REH cell (cell line): ENCODE results near the genes TLR6 and N4BP2.

DNA sequence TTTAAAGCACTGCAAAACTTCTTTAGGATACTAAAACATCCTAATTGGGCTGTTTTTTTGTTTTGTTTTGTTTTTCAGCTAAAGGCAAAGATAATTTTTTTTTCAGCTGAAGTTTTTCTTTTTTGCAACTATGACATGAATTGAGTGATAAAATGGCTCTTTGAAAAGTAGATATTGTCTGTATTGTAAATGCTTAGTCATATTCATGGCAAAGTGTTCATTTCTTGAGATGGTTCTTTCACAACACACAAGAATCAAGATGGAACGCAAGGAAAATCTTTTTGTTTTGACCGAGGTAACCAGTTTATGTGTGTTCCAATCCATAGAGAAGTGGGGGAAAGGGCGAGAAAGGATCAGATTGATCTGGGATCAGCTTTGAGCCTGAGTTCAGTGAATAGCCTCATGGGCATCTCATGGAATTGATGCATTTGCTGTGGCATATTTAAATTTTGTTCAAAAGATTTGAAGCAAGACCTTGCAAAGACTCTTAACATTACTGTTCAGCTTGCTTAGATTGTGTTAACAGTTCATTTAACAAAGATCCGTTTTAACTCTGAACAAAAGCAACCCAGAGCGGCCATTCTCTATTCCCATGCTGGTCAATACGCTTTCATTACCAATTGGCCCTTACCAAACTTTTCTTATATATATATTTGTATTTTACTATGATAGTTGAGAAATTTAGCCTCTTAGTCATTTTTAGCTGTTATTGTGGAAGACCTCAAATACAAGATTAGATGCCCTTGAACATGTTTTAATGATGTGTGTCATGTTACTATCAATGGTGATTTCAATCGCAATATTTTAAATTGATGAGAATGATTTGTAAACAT lies 35.4 kb downstream of the KLF3 start:
- PRO-cap = no peak

DNA sequence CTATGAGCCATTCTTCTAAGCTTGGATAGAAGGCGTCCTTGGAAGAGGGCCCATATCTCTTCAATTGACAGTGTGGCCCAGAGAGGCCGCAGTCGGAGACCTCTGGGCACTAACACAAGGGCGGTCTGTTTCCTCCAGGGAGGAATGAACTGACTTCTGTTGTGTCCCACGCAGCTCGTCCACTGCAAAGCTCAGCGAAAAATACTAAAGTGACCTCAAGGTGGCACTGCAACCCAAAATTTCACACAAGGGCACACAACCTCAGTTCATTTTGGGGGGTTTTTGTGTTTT lies 23.3 kb downstream of the TLR10 start:
- PRO-cap = no peak

DNA sequence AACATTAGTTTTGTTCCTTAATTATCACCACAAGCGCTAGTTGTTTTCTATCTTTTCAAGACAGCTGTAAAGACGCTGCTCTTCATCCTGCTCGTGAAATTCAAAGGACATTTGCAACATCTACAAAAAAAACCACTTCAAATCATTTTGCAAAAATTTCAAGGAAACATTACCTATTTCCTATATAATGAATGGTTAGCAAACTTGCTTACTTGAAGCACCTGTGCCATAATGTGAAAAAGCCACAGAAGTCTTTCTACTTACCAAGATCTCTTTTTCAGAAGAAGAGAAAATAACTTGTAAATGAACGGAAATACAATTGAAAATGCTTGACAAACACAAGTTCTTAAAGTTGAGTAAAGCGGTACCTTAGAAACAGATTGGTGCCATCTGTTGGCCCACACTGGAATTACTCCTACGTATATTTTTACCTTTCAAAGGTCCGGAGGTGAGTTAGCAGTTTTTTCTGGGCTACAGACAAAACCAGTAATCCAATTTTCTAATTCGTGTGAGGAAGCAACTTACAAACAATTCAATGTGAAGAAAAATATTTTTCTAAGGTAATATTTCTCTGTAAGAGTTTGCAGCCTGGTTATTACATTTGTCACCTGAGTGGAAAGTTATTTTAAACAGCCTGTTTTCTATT lies at the start of gene TLR6:
Gene TLR6 (minus strand): TSS at position 321 of the 646 bp plus-strand sequence.
- PRO-cap = bidirectional peak, plus-strand start at position 85 of the sequence, minus-strand start at position 105 of the sequence

DNA sequence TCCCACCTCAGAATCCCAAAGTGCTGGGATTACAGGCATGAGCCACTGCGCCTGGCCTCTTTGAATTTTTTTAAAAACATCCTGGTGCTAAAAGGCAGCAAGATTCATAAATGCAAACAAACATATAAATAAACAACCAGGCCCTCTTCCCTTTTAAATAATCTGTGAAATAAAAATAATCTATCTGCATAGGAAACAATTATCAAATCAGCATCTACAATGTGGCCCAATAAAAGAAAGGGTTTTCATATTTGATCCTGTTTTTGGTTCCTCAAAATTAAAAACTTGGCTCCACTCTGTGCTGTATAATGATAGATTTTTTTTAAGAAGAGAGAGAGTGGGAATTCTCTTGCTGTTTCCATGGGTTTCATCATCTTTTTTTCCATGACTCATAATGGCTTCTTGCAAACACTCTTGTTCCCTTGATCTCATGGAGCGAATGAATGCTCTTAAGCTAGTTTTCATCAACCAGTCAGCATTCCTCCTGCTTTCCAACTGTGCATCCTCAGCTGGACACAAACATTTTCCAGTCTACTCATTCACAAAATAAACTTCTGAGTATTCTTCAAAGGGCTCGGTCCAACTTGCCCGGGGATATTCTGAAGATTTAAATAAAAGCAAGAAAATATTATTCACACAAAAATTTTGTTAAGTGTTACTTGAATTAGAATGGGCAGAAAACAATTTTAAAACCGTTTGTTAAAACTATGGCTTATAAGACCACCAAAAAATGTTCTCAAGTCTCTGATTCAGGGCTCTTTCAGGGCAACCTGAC lies 65.0 kb downstream of the TMEM156 start:
- PRO-cap = no peak

- PRO-cap = no peak
Observed at GRCh38 chr4:38990243-38990604, 42.0 kb downstream of the TMEM156 start.

GRCh38 chr4:39048209-39048681 lies 13.8 kb upstream of the KLHL5 start:
- PRO-cap = no peak

- PRO-cap = no peak
Observed at GRCh38 chr4:39324864-39325393, 41.2 kb downstream of the RFC1 start.

- PRO-cap = no peak
Observed at GRCh38 chr4:39446266-39446582, 12.5 kb downstream of the RPL9 start.

DNA sequence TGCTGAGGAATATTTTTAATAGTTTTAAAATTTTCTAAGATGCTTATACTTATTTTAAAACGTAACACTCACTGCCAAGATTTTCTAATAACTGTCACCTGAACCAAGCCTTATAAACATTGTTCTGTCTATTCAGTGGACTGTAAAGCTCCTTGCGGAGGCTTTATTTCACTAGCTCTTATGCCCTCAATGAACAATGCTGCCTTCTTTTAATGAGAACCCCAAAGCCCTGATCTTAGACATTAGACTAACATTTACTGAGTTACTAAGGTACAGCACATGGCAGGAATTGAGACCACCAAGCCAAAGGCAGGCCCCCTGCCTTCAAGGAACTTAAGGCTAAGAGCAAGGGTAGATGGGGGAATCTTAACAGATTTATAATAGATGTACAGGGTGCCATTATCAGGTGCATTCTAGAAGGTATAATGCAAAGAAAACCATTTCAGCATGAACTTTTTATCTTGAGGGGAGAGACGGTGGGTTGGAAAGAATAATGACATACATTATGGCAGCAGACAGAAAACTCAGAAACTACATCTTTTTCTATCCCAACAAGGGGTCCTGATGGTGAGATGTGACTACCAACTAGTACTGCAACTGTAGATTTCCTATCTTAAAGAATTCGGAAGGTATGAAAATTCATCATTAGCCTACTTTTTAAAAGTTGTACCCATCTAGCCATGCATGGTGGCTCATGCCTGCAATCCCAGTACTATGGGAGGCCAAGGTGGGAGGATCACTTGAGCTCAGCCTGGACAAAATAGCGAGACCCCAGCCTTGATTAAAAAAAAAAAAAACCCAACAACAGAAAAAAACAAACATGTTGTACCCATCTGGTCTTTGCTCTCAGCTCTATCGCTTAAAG lies 1.9 kb downstream of the RPL9 start:
- PRO-cap = no peak

DNA sequence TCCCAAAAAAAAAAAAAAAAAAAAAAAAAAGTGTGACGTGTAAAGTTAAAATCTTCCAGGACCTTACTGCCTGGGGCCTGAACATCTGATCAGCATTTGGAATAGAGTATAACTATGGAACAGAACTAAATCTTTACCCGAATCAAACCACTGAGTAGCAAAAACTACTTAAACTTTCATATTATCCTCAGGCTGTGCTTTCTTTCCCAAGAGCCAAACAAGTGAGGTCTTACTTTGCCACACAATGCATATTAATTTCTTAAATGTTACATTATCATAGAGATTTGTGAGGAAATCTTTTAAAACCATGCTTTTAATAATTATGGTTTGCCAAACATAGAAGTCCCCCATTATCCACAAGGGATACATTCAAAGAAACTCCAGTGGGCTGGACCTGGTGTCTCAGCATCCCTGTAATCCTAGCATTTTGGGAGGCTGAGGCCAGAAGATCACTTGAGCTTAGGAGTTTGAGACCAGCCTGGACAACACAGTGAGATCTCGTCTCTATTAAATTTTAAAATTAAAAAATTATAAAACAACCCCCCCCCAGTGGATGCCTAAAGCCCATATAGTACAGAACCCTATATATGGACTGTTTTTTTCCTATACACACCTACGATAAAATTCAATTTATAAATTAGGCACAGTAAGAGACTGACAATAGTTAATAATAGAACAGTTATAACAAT lies 2.4 kb downstream of the SMIM14 start:
- PRO-cap = no peak

DNA sequence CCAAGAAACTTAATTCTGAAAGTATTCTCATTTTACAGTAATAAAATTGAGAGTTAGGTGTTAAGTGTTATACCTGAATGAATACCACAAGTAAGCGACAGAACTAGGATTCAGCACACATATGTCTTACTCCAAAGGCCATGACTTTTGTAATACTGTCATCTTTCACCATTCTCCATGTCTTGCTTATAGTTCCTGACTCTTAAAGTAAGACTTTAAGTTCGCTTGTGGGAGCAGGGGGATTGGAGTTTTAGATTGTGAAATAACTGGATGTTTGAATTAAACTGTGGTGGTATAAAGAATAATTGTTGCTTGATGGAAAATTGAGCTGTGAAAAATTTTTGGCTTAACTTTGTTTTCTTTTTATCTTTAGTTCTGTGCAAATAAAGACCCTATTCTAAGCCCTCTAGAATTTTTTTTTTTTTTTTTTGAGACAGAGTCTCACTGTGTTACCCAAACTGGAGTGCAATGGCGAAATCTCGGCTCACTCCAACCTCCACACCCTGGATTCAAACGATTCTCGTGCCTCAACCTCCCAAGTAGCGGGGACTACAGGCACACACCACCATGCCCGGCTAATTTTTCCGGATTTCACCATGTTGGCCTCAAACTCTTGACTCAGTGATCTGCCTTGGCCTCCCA lies 35.9 kb downstream of the UBE2K start:
- PRO-cap = no peak

DNA sequence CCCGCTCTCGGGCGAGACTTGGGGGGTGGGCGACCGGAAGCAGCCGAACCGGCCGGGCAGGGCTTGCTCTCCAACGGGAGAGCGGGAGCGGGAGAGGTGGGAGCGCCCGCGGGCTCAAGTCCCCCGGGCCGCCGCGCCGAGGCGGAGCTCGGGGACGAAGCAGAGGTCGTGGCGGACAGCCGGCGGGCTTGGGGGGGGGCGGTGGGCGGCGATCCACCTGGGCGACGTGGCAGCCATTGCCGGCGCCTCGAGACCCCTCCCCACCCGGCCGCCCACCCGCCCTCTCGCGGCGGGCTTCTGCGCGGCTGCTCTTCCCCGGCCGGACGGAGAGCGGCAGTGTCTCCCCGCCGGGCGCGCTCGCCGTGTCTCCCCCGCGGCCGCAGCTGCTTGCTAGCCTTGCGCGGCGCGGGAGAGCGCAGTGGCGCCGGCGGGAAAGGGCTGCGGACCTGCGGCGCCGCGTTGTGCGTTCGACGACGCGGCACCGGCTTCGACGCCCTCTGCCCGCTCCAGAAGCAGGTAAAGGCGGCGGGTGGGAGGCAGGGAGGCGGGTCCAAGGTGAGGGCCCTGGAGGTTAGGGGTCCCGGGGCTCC lies at the start of gene N4BP2:
Gene N4BP2 (plus strand): TSS at position 336 of the 590 bp plus-strand sequence.
- PRO-cap = bidirectional peak, plus-strand start at position 411 of the sequence, minus-strand start at position 299 of the sequence

DNA sequence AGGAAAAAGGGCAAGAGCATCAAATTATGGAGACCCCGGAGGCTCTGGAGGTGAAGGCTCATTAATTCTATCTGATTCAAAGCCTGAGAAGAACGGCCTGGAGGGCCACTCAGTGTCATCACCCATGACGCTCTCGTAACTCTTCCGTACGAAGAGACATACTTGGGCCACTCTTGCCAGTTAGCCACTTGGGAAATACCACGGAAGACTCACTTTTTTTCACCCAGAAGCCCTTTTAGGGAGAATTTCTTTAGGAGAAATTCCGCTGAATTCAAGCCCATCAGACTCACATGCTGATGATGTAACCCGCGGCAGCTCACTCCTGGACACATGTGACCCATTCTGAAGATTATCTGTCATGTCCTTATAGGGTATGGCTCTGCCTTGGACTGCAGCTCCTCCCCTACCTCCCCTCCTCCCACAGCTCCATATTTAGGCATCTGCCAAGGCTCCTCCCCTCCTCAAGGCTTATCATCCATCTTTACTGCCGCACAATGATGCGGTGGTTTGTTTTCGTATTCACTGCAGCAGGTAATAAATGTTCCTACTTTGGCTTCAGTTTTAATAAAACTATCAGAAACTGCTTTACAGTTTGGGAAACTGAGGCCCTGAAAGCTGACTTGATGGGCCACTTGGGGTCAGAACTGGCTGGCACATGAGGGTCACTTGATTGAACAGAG lies 41.9 kb downstream of the RHOH start:
- PRO-cap = no peak

DNA sequence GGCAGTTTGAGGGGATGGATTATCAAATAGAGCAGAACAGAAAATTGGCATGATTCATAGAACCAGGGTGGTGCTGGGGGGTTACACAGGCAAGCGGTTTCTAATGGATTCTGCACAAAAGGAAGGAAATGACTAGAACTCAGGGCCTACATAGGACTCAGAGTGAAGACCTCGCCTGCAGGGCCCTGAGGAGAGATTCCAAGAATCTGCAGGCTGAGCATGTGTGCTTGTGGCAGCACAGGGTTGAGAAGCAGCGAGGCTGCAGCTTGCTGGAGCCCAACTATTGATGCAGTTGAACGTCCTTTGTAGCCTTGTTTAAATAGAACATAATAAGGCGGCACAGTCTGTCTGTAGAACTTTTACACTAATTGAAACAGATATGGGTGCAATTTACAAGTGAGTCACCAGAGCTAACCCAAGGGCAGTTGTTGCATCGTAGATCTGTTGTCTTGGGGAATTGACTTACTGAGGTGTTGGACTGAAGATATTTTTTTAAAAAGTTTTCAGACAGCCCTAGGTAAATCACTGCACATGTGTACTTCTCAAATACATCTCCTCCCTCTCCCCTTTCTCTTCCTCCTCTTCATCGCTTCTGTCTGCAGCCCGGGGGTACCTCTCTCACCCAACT lies 58.2 kb downstream of the RHOH start:
- PRO-cap = no peak

- PRO-cap = no peak
Observed at GRCh38 chr4:40395652-40396302, 60.6 kb downstream of the CHRNA9 start.

GRCh38 chr4:40419525-40420124 lies 84.5 kb downstream of the CHRNA9 start:
- PRO-cap = no peak

GRCh38 chr4:40484591-40485084 lies 145.0 kb downstream of the RBM47 start:
- PRO-cap = no peak

- PRO-cap = no peak
Observed at GRCh38 chr4:40495888-40496586, 133.6 kb downstream of the RBM47 start.

GRCh38 chr4:40662965-40663873 lies 33.6 kb upstream of the RBM47 start:
- PRO-cap = no peak

DNA sequence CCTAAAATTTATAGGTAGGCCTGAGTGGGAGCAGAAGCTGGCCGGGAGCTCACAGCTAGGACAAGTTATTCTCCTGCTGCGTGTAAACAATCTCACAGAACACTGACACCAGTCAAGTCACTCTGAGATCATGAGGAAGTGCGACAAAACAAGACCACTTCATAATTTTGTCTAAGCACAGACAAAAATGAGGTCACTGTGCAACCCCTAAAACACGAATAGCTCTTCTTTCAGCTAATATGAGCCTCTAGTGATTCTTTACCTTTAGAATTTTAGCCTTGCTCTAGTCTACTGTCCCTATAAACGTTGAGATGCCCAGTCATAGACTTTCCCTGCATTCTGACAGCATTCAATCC lies 15.2 kb upstream of the NSUN7 start:
- PRO-cap = no peak